Skeletal muscle satellite cell (primary cell): ENCODE measurements around the genes CAPZA1 and MAGI3.

- CAGE, long polyA plus RNA: no peak
Observed at GRCh38 chr1:112439639-112440033, 43.6 kb downstream of the CTTNBP2NL start.

DNA sequence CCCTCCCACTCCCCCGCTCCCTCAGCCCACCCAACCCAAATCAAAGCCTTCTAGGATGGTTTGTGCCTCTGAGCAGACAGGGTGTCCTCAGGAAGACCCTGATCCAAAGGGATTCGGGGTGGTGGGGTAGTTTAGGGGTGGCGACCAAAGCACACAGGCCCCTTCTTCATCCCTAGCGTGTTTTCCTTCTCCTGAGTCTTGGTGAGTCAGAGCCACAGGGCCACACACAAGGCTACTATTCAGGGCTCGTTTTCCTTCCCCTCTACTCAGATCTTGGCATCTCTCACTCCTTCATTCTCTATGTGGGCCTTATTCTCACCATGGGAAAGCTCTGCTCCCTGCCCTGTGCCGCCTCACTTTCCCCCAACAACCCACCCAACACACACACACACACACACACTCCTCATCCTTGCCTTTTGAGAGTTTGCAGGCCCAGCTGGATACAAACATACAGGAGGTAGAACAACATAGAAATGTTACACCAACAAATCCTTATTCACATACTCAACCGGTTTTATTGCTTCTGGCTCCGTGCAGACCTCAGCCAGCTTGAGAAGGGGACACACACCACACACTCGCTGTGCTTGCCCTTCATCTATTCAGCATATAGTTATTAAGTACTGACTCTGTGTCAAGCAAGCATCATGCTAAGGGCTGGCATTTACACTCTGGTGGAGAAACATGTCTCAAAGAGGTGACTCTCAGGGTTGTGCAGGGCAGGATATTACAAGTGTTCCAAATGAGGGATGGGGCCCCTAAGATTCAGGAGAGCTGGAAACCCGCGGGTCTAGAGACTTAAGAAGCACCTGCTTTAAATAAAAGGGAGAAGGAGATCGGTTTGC lies 43.5 kb upstream of the WNT2B start:
- CAGE, long polyA plus RNA: no peak

DNA sequence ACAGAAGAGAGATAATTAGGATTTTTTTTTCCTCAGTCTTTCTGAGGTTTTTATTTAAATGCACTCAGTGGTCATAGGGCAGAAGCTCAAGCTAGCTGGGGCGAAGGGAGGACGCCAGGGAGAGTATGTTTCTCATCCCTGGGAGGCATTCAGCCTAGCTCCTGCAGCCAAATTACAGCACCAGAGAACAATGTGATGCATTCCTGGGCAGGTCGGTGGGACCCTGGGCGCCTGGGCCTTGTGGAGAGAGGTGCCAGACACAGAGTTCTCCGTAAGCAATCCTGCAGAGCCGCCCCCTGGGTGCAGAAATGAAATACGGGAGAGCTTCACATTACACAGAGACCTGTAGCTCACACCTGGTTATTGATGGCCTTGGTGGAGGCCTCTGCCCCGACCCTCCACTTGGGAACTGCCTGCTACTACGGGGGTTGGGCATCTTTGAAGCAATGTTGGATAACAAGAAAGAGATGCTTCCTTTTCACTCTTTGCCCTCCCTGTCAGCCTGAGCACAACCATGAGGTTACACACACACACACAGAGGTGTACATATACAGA lies 15.5 kb downstream of the WNT2B start:
- CAGE, long polyA plus RNA: no peak

DNA sequence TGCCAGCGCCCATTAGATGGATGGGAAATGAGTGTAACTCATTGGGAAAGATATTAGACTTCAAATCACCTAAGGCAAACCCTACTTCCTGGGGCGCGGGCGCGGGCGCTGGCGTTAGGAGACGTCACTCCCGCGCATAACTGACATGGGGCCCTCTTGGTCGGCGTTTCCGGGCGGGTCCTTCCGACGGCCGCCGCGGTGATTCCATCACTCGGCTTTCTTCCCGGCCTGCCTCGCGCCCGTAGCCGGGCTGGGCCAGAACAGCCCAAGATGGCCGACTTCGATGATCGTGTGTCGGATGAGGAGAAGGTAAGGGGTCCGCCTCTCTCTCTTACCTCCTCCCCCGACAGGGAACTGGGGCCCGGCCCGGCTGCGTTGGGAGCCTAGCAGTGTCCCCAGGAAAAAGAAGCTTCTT lies at the start of gene CAPZA1:
Gene CAPZA1 (plus strand): TSS at position 258 of the 415 bp plus-strand sequence.
- CAGE, long polyA plus RNA: start-site peak on the plus strand centred at position 212 of the sequence, 93 bp wide, 768 and 442 reads in 2 replicates

GRCh38 chr1:112714009-112714905 lies 875 bp downstream of the PPM1J start:
- CAGE, long polyA plus RNA: no peak

DNA sequence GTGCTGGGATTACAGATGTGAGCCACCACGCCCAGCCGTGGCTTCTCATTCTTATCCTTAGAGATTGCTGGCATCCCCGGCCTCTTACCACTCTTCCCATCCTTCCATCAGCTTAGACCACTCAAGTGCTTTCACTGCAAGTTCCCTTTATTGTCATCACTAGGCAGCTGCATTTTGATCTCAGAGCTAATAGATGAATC lies 88.6 kb downstream of the SLC16A1 start:
- CAGE, long polyA plus RNA: no peak

DNA sequence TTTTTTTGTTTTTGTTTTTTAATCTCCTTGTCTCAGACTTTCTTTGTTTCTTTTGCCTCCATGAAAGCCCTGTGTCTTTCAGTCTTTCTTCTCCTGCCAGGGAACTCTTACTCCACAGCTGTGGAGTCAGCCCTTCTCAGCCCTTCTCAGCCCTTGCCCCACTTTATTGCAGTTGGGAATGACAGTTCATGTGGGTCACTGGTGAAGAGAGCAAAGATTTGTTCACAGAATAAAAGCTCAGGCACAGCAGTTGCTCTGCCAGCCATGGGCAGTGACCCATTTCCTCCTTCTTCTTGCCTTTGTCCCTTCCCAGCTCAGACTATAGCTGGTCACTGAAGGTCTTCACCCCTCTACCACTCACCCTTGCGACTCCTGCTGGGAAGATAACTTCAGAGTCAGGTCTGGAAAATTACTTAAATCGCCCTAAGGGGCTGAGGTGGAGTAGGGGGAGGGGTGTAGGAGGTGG lies 29.4 kb upstream of the LRIG2 start:
- CAGE, long polyA plus RNA: no peak

DNA sequence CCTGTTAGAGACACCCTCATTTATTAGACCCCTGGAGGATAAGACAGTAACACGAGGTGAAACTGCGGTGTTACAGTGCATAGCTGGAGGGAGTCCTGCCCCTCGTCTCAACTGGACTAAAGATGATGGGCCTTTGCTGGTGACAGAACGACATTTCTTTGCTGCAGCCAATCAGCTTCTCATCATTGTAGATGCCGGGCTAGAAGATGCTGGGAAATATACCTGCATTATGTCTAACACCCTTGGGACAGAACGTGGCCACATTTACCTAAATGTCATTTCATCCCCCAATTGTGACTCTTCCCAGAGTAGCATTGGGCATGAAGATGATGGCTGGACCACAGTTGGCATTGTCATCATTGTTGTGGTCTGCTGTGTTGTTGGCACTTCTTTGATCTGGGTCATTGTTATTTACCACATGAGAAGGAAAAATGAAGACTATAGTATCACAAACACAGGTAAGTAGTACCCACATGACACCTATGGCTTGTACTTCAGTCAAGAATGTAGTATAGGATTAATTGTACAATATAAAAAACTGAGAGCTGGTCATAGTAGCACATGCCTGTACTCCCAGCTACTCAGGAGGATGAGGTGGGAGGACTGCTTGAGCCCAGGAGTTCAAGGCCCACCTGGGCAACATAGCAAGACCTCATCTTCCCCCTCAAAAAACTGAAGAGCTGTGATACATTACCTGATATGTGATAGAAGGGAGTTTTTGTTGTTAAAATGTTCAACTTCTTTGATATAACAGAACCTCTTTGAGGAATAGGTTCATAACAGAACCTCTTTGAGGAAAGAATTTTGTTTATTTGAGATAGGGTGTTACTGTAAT lies 41.6 kb downstream of the LRIG2 start:
- CAGE, long polyA plus RNA: no peak

- CAGE, long polyA plus RNA: no peak
Observed at GRCh38 chr1:113206823-113207580, 134.0 kb downstream of the LRIG2 start.

DNA sequence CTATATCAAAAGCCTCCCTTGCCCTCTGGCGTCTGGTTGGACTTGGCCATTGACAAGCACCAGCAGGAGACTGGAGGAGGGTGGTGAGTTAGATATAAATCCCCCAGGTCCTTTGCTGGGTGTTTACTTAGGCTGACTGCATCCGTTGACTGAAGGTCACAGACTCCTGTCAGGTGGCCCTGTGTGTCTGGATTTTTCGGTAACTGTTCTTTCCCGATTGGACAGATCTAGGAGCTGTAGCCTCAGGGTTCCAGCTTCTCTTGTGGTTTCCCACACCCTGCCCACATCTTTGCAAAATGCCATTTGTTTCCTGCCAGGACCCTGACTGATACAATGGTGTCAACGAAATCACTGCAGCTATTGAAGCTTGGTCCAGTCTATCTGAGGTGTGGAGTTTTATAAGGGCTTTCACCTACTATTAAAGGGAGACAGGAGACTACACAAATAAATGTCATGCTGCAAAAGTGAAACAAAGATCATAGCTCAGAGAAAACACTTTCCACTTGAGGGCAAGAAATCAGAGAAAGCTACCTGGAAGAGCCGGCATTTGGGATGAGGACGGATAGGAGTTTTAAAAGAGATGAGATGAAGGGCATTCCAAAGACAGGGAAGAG lies 1.5 kb upstream of the MAGI3 start:
- CAGE, long polyA plus RNA: no peak

GRCh38 chr1:113390362-113390912 lies at the start of gene MAGI3:
TSS of gene MAGI3 (plus strand) at chr1:113390515.
- CAGE, long polyA plus RNA: no peak

DNA sequence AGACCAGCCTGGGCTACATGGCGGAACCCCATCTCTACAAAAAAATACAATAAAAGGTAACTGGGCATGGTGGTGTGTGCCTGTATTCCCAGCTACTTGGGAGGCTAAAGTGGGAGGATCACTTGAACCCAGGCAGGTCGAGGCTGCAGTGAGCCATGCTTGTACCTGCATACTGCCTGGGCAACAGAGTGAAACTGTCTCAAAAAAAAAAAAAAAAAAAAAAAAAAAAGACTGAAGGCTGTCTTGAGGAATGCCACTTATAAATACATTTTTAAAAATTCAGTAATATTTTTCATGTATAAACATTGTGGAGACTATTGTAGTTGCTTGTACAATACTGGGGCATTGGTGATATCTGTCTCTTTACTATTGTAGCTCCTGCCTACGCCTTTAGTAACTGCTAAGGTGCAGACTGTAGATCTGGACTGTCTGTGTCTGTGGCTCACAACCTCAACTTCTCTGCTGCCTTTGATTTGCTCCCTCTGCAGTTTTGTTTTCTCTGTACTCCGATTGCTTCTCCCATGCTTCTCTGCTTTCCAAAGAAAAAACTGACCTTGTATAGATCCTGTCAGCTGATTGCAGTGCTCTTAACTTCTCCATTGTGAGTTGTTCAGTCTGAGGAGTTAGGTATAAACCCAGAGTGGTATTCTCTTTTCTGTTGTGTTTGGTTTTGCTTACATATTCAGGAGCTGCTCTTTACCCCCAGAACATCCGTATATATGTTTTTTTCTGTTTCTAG lies 15.1 kb downstream of the MAGI3 start:
- CAGE, long polyA plus RNA: no peak

- CAGE, long polyA plus RNA: no peak
Observed at GRCh38 chr1:113430852-113431457, 40.6 kb downstream of the MAGI3 start.

DNA sequence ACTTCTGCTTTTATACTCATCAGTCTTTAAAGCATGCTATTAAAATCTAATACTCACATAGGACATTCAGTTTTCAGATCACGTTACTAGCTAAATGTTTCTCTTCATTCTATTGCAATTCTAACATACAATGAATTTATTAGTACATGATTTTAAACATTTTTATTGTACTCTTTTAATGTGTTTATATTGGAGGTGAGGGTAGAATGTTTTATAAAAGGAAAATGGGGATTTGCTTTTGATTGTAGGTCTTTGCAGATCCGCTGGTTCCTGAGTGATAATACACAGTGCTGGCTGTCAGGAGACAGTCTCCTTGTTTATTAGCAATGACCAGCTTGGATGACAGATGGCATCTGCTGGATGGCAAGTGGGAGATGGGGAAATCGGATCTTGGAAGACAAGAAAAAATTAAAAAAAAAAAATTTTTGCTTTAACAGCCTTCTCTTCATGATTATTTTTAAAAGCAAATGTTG lies 4.3 kb upstream of the PHTF1 start:
- CAGE, long polyA plus RNA: no peak

DNA sequence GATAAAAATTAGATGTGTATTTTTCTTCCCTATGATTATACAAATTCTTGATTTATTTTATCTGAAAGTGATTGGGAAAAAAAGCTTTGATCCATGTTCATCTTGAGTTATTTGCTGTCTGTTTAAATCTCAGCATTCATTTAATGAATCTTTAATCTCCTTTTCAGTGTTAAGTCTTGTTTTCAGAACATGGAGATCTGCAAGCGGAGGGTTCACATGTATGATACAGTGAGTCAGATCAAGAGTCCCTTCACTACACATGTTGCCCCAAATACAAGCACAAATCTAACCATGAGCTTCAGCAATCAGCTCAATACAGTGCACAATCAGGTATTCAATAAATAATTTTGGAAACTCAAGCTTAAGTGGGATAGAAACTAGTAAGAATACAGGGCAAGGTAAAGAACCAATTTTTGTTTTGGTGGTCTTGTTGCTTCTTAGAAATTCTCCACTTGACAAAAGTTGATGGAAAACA lies 22.3 kb upstream of the OLFML3 start:
- CAGE, long polyA plus RNA: no peak

DNA sequence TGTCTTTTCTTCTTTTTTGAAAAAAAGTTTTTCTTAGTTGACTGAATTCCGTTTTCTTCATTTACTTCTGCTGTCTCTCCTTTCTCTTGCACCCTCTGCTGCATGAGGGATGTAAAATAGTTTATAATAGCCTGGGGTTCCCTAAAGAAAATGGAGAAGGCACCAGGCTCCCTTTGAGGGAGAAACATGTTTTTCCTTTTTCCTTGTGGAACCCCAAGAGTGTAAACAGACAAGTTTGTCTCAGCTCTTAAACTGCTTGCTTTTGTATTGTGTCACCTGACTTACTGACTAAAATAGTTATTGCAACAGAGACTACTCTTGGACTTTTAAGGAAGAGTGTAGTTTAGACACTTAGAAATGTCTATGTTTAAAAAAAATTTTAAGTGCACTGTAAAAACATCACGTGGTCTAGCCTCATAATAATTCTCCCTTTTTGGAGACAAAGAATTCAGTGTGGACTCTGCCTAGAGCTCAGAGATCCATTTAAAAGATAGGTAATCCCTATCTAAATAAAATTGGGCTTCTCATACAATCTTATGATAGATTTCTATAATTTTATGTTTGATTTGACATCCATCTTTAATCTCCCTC lies 141.1 kb downstream of the TRIM33 start:
- CAGE, long polyA plus RNA: no peak

DNA sequence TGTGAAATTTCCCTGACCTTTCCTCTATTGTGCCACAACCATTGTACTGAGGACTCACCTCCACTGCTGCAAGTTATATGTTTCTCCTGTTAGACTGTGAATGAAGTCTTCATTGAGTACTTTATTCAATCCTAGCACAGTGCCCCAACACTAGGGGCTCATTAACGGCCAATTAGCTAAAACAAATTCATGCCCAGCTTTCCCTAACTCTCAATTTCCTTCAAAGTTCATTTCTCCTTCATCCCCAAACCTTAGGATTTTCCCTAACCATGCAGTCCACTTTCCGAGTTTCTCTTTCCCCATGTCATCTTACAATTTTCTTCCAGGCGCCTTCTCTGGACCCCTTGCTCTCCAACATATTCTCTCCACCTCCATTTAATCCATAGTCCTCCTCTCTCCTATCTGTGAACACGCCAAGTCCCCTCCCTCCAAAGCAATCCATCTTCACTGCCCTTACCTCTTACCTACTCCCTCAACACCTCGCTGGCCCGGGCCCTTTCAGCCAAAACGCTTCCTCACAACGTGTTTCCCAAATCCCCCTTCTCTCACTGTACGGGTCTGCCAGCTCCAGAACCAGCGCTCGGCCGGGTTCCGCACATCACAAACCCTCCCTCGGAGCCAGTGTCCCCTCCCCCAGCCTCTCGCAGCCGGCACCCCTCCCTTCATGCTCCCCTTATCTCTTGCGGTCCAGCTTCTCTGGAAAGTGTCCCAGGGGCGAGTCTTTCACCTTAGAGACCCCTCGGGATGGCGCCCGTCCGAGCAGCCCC lies 1.1 kb downstream of the TRIM33 start:
- CAGE, long polyA plus RNA: no peak

DNA sequence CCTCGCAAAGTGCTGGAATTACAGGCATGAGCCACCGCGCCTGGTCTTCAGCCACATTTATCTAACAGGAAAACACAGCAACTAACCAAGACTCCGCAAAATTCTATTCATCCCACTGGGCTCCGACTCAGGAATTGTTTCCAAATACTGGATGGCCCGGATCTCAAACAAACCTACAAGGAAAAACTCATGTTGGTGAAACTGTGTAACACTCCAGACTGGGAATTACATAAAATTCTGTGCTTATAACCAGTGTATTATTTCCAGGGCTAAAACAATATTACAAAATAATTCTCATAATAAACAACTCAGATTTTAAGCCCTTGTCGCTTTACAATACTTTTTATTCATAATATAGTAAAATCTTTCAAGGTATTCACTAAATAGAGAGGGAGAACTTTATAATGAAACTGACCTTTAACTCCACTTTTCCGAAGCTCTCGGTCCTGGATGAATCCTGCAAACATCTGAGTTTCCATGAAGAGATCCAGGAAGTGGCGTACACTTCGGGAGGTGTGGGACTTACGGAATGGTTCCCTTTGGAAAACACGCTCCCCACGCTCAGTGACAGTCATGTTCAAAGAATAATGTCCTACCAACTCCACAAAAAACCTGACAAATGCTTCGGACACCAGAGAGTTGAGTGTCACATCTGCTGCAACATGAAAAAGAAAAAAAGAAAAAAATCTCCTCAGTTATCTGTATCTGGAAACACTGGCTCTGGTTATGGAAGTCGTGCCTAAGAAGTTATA lies 6.1 kb upstream of the BCAS2 start:
- CAGE, long polyA plus RNA: no peak

GRCh38 chr1:114702678-114703020 lies 7.3 kb upstream of the AMPD1 start:
- CAGE, long polyA plus RNA: no peak

DNA sequence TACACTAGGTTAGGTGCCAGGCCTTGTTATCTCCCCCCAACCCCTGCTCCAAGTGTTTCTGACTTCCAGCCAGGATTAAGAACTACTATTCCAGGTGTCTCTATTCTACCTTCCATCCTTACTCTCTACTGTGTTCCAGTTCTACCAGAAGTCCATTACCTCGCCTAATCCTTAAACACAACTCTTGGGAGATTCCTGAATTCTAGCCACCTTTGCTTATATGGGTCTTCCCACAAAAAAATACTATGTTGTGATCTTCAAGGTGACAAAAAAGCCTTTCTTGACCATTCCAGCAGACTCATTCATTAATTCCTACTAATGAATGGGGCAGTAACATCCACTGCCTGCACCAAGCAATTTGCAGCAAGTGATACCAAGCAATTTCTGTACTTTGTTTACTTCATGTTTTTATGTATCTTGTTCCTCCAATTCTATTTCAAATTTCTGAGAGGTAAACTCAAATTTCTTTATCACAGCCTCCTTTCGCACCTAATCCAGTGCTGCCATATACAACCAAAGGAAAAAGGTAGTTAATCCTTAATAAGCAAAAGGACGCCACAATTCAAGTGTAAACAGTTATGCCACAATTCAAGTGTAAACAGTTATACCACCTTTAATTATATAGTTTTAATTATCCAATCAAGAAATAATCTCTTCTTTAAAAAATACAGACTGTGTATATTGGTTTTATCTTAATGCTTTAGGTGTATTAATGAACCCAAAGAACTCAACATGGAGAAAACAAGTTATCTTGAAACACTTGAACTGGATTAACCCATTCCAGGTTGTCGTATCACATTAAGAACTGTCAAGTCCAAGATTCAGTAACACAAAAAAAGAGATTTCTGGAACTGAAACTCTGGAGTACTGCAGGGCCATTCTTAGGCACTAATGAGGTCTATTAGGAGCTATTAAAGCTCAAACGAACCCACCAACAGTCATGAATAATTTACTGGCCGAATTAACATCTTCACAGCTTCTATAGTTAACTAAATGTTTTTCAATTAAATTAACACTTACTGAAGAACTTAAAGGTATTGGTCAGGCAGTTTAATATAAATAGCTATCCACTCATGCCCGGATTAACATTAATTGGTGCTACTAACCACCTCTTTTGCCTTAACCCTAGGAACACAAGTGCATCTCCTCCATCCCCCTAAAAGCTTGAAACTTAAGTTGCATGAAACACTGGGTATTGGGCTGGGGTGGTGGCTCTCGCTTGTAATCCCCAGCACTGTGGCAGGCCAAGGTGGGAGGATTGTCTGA lies 4.9 kb downstream of the CSDE1 start:
- CAGE, long polyA plus RNA: no peak